Measurements from ENCODE around the gene SGPP1.

GRCh38 chr14:61642299-61642649 is 53.0 kb upstream of the HIF1A start:
- PRO-cap, 2 experiments: no peak in any of the 2 experiments

GRCh38 chr14:61752110-61752417 is 10.2 kb upstream of the SNAPC1 start:
- PRO-cap, 2 experiments: no peak in any of the 2 experiments

DNA sequence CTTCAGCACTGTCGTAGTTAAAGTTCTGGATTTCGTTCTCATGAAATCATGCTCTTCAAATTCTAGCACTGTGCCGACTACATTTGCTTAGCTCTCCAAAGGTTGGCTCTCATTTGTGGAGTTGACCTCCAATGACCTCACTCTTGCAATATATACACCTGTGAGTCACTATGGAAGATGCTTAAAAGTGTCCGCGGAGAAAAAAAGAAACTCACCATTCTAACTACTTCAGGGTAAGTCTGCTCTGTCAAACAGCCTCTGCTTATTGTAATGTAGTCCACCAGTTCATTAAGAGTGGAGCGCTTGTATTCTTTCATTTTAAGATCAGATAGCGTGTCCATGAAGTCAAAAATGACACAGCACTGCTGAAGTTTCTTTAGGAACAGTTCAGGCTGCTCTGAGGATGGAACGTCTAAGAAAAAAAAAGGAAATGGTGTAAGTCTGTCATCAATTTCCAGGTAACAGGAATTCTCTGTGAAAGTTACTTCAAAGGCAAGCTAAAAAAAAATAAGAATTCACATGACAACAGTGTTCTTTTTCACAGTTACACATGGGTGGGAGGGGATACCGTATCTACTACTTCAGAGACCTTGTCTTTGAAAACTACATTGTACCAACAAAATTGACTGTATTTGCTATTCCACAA is 89.6 kb downstream of the PPP2R5E start:
- PRO-cap, 2 experiments: no peak in any of the 2 experiments

DNA sequence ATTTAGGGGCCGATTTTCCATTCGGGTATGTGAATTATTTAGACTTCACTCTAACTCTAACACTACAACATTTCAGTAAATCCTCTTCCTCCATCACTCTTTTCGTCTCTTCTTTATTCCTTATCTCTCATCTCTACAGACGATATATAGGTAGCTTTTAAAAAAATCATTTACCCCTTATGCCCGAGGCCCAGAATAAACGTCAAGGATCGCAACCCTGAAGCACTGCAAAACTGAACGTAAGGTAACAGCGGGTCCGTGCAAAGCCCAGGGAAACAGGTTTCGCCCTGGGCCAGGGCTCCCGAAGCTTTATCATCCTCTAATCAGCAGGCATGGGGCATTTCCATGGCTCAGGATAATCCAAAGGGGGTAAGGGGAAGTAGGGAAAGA is 1.2 kb downstream of the PPP2R5E start:
- PRO-cap, 2 experiments: no peak in any of the 2 experiments

GRCh38 chr14:63727986-63728560 is at the start of gene SGPP1:
Gene SGPP1, minus strand, starts transcription at chr14:63728065.
- PRO-cap, 2 experiments: peak in 2 of 2 experiments; most common plus-strand start chr14:63728178 (in 2); most common minus-strand start chr14:63728055 (in 2)

DNA sequence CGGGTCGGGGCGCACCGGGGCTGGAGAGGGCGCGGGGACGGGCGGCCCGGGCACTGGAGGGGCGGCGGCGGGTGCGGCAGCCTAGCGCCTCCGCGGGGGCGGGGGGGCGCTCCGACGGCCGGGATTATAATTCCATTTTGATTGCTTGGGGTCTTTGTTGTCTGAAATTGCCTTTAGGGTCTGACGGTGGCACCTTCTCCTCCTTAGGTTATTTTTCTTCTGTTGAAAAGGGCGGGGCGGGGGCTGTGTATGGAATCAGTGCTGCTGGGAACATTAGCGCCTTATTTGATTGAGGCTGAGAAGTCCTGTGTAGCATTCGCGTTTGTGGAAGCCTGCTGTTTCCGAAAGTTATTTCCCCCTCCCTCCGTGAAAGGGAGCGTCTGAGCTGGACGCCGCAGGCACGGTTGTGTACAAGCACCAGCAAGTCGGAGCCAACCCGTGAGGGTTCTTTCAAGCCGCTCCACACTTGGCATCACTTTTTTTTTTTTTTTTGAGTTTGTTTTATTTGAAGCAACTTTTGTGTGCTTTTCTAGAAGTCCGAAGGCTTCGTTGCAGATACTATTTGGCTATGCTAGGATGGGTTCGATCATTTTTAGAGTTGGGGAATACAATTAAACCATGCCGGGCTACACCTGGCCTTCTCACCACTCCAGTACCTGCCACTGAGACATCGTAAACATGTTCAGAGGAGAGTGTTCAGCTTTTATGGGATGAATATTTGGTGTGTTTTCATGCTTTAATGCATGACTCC is 1.1 kb downstream of the SYNE2 start:
- PRO-cap, 2 experiments: peak in 2 of 2 experiments; most common plus-strand start position 312 of the sequence (in 1); most common minus-strand start position 309 of the sequence (in 1)

GRCh38 chr14:64024740-64025551 is 172.1 kb downstream of the SYNE2 start:
- PRO-cap, 2 experiments: no peak in any of the 2 experiments

- PRO-cap, 2 experiments: no peak in any of the 2 experiments
These were observed 198.8 kb downstream of the SYNE2 start for GRCh38 chr14:64051411-64052186.

DNA sequence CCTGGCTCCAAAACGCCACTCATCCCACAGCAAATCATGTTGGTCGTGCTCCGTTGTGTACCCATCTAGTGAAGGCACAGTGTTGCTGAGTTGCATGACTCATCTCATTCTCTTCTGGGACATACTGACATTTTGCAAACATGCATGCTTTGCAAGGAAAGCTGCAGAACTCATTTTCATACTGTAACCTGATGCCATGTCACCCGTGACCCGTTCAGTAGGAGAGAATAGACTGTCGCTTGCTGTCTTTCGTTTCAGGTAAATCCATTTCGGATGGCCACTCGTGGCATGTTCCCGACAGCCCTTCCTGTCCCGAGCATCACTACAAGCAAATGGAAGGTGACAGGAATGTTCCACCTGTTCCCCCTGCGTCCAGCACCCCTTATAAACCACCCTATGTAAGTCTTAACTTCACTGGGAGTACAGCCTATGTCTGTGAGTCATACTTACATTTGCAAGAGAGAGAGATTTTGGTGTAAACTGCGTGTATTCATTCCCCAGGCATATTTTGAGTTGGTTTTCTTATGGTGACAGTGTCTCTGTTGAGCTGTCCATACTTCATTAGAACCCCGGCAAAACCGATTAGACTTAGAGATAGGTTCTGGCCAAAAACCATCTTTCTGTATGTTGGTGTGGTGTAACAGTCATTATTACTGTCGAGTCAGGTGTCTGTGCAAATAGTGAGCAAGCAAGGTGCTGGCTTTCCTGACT is 78.0 kb downstream of the ESR2 start:
- PRO-cap, 2 experiments: no peak in any of the 2 experiments

DNA sequence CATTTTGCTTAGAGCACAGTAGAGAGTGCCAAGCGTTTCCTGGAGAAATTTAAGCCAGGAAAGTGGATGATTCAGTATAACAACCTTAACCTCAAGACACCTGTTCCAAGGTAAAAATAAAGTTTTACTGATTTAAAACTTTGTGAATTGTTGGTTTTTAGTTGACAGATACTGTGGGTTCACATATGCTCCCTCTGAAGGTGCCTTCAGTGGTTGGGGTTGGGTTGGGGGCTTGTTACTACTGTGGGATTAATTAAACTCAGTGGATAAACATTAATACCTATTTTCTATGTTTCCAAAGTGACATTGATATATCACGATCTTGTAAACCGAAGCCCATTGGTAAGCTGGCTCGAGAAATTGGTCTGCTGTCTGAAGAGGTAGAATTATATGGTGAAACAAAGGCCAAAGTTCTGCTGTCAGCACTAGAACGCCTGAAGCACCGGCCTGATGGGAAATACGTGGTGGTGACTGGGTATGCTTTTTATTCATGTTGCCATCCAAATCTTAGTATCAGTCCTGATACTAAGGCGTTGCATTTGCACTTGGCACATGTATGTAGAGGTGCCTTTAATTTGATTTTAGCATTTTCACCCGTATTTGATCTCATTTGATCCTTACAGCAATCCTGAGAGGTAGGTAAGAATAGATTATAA is 37.7 kb downstream of the MTHFD1 start:
- PRO-cap, 2 experiments: no peak in any of the 2 experiments

- PRO-cap, 2 experiments: no peak in any of the 2 experiments
These were observed 38.1 kb upstream of the AKAP5 start for GRCh38 chr14:64427271-64427610.

DNA sequence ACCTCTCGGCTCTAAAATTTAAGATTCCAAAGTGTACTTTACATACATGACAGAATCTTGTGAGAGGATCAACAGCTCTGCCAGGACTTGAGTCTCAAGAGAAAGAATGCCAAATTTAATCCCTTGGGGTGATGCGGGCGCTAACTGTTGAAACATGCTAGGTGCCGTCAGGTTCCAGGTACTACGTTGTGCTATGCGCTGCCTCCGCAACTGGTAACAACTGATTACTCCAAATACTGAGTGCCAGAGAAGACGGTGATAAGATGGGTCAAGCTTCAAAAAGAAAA is 840 bp downstream of the ZBTB25 start:
- PRO-cap, 2 experiments: no peak in any of the 2 experiments

DNA sequence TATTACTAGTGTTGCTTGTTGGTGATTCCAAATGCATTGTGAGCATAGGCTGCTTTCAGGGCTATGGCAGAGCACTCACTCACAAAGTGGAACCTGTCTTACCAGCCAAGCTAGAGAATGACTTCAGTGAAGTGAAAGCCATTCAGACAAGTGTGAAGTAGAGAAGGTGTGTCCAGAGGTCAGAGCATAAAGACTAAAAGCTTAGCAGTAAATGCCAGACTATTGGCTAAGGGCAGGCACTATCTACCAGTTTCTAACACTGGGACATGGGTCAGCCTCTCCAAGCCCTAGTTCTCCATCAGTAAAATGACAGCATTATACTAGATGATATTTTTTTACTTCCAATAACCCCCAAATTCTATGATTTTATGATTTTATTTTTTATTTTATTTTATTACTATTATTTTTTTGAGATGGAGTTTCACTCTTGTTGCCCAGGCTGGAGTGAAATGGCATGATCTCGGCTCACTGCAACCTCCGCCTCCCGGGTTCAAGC is 12.8 kb downstream of the PPP1R36 start:
- PRO-cap, 2 experiments: no peak in any of the 2 experiments

DNA sequence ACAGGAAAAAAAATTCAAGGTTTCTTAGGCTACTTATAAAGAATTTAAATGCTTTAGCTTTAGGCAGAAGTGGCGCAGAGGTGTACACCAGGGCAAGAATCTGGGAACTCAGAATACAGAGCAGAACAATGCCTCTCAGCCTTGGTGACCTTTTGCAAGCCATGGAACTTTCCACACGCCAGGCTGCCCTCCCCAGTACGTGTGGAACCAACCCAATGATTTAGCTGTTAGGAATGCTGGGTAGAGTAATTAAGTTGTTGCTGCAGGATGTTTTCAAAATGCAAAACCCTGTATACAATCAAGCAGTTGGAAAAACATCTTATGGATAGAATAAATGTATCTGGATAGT is 19.3 kb downstream of the PPP1R36 start:
- PRO-cap, 2 experiments: peak in 2 of 2 experiments; most common plus-strand start position 215 of the sequence (in 1); most common minus-strand start position 110 of the sequence (in 2)

- PRO-cap, 2 experiments: no peak in any of the 2 experiments
These were observed 47.3 kb upstream of the PLEKHG3 start for GRCh38 chr14:64656842-64657336.

DNA sequence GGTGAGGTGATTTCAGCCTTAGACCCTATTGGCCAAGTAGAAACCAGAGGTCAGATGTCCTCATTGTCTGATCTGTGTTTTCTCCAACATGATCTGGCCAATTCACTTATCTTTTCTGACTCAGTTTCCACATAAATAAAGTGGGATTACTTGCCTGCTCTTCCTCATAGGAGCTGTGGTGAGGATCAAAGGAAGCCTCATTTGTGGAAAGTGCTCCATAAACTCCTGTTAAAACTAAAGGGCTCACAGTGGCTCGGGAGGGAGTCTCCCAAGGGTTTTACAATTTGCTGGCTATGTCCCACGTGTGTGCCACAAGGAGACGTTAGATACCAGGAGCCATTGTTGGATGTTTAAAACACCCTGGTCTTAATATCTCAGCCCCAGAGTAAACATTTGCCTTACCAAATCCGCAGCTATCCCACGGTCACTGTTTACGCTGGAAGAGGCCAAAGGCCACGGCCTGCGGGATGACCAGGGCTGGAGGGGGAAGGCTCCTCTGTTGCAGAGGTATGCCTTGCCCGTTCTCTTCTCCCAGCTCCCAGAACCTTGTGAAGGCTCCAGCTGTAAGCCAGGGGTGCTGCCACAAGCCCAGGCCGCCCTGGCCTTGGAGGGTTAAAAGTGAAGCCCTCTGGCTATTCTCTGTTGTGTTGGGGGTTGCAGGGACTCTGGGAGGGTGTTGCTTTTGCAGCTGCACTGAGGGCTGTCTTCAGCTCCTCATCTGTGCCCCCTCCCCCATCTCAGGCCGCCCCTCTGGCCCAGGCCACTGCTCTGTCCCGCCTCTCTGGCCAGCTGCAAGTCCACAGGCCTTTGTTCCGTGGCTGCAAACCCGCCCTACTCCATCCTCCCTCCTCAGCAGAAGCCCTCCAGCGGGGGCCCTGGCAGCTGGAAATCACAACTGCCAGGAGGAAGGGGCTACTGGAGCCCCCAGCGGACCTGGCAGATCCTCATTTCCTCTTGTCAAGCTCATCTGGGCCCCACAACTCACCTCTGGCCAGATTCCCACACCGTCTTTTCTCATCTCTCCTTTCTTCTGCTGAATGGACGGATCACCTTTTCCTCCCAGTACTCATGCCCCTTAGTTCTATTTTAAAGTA is 2.4 kb downstream of the PLEKHG3 start:
- PRO-cap, 2 experiments: no peak in any of the 2 experiments

GRCh38 chr14:64741058-64741712 is 37.0 kb downstream of the PLEKHG3 start:
- PRO-cap, 2 experiments: no peak in any of the 2 experiments

GRCh38 chr14:64762079-64763109 is 58.2 kb downstream of the PLEKHG3 start:
- PRO-cap, 2 experiments: no peak in any of the 2 experiments

DNA sequence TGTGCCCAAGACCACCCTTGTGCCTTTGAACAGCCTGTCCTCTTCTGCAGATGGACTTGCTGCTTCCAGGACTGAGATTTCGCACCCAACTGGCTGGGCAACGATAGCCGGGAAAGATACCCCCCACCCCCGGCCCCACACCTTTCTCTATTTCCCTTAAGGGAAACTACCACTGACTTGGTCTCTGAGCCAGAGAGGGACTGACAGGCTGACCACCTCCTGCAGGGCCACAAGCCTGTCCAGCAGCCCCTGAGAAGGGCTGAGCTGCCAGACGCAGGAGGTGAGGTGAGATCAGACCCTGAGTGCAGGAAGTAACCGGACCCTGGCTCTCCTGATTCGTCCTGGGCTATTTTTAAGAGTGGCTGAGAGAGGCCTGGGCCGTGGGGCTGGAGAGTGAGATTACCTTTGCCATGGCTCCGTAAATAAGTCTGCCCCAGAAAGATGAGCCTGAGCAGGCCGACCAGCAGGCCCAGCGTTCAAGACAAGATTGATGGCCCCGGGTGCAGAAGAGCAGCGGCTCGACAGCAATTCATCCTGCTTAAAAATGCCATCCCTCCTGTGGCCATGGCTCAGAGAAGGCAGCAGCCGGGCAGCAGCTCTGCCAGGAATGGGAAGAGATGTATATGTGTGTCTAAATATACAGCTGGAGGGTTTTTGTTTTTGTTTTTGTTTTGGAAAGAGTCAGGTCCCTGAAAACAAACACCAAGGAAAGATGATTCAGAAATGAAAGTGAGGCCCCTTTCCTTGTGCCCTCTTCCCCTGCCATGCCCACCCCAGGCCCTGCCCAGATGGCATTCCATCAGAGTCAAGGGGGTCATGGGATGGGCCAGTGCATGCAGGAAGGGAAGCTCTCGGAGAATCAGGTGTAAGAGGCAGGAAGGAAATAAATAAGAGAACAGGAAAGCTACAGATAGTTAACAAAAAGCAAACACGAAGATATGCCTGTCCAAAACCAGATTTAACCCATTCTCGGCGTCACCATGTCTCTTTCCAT is 54.1 kb downstream of the SPTB start:
- PRO-cap, 2 experiments: no peak in any of the 2 experiments

- PRO-cap, 2 experiments: no peak in any of the 2 experiments
These were observed 593 bp downstream of the GPX2 start for GRCh38 chr14:64941964-64942340.

Measured in right ventricle myocardium (tissue), 1 donor.